SK-MEL-5 (cell line): ENCODE measurements around a stretch of chr2.

RAMPAGE:
- cytosol, long total RNA, result no peak
- long total RNA, result no peak
- nucleus, long total RNA, result no peak
These were observed 20.7 kb downstream of the RND3 start for GRCh38 chr2:150466639-150467295.

DNA sequence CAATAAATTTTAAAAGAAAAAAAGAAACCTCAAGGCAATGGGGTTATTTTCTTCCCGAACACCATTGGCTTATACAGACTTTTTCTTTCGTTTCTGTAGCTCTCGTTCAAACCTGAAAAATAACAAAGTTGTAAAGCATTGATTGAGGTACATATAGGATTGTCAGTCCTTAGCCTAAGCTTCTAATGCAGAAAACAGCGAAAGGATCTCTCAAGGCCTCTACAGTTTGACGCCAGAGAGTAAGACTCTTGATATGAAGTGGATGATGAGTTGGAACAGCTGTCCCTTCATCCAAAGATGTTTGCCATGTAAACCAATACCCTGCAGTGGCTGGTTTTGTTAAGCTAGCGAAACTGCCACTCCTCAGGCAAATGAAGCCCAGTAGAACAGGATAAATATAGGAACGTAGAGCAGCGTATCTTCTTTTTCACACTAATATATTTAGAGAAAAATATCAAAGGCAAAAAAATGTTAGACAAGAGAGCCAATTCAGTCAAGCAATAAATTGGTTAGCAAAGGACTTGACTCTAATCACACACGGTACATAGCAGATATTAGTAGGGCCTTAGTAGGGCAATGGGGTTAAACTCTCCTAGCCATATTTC lies 490 bp downstream of the NEB start:
RAMPAGE:
- cytosol, long total RNA, result no peak
- long total RNA, result no peak
- nucleus, long total RNA, result no peak

GRCh38 chr2:151927844-151928189 lies 99.6 kb upstream of the ARL5A start:
RAMPAGE:
- cytosol, long total RNA, result no peak
- long total RNA, result no peak
- nucleus, long total RNA, result no peak

DNA sequence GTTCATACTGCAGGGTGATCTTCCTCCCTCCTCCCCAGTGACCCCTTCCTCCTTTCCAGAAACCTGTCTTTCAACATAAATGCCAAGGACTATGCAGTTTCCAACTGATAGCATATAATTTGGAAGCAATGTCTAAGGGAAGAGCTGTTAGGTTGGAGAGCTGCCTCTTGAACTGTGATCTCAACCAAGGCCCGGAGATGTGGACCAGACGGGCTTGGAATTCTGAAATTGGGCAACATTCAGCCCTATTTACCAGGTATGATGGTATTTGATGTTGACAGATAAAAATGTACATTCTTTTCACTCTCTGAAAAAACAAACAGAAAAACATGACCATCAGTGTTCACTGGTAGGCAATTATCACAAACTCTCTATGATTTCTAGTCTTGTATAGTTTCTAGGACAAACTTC lies 7.6 kb downstream of the FMNL2 start:
RAMPAGE:
- cytosol, long total RNA, result no peak
- long total RNA, result no peak
- nucleus, long total RNA, result no peak

RAMPAGE:
- cytosol, long total RNA, result no peak
- long total RNA, result no peak
- nucleus, long total RNA, result no peak
These were observed 144.0 kb downstream of the PRPF40A start for GRCh38 chr2:152573129-152573878.

DNA sequence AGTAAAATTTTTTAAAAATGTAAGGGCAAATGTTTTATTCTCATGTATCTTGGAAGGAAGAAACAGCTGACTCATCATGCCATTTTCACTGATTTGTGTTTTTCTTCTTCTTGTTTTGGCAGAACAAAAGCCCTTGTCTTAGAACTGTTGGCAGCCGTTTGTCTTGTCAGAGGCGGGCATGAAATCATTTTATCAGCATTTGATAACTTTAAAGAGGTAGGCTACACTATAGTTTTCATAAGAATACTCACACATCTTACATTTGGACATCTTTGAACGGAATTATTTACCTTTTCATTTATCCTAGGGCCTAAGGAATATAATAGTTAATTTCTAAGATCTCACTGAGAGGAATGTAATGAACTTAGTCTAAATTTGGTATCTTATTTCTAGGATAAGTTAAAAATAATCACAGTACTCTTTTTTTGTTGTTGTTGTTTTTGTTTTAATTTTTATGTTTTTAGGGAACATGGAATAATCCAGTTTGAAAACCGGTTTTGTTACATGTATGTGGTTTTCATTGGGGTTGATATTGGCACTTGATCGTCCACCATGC lies 136.3 kb downstream of the PRPF40A start:
RAMPAGE:
- cytosol, long total RNA, result no peak
- long total RNA, result no peak
- nucleus, long total RNA, result no peak

GRCh38 chr2:152635820-152636615 lies 81.2 kb downstream of the PRPF40A start:
RAMPAGE:
- cytosol, long total RNA, result no peak
- long total RNA, result no peak
- nucleus, long total RNA, result no peak

GRCh38 chr2:152644193-152644965 lies 72.9 kb downstream of the PRPF40A start:
RAMPAGE:
- cytosol, long total RNA, result no peak
- long total RNA, result no peak
- nucleus, long total RNA, result no peak

RAMPAGE:
- cytosol, long total RNA, result no peak
- long total RNA, result no peak
- nucleus, long total RNA, result no peak
These were observed 759 bp downstream of the ARL6IP6 start for GRCh38 chr2:152719272-152719485.

DNA sequence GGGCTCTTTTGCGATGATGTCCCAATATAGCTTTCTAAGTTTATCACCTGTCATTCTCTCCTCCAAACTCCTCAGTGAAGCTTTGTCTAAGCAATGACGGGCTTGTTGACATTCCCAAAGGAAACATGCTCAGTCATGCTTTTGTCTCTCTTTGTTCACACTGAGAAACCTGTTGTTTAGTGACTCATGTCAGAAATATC lies 341.2 kb downstream of the ARL6IP6 start:
RAMPAGE:
- cytosol, long total RNA, result no peak
- long total RNA, result no peak
- nucleus, long total RNA, result no peak

DNA sequence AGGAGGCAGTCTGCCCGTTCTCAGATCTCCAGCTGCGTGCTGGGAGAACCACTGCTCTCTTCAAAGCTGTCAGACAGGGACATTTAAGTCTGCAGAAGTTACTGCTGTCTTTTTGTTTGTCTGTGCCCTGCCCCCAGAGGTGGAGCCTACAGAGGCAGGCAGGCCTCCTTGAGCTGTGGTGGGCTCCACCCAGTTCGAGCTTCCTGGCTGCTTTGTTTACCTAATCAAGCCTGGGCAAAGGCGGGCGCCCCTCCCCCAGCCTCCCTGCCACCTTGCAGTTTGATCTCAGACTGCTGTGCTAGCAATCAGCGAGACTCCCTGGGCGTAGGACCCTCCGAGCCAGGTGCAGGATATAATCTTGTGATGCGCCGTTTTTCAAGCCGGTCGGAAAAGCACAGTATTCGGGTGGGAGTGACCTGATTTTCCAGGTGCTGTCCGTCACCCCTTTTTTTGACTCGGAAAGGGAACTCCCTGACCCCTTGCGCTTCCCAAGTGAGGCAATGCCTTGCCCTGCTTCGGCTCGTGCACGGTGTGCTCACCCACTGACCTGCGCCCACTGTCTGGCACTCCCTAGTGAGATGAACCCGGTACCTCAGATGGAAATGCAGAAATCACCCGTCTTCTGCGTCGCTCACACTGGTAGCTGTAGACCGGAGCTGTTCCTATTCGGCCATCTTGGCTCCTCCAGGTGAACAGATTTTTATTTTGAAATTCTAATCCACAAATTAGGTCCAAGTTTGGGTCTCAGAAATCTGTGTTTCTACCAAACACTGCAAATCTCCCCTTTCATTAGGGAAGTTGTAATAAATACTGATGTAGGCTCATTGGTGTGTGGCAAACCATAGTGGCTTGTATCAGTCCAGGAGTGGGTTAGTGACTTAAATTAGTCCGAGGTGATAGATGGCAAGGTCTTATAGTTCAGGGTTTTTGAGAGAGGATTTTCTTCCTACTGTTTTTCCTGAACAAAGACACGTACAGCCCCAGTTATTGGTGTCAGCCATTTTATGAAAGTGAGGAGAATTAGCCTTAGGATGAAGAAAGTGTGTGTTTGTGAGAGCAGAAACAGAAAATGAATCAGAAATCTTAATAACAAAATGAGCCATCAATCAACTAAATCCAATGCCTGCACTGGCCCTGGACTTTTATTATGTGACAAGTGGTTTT lies 74.9 kb downstream of the RPRM start:
RAMPAGE:
- cytosol, long total RNA, result no peak
- long total RNA, result no peak
- nucleus, long total RNA, result no peak

DNA sequence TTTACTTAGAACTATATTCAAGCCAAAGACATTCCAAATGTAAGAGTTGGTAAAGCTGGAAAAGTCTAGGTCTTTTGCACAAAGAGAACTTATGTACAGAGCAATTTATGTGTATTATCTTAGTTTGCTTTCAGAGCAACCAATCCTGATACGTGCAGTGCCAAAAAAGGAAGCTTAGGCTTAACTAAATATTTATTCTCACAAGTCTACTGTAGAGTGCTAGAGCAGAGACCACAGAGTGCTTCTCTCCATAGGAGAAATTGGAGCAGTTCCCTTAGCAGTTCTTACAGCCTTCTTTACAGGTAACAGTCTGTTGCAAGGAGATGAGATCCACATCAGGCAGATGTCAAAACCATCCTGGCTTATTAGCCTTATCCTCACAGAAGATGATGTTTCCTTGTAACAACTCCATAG lies 250.8 kb upstream of the KCNJ3 start:
RAMPAGE:
- cytosol, long total RNA, result no peak
- long total RNA, result no peak
- nucleus, long total RNA, result no peak

RAMPAGE:
- cytosol, long total RNA, result no peak
- long total RNA, result no peak
- nucleus, long total RNA, result no peak
These were observed 532.6 kb downstream of the KCNJ3 start for GRCh38 chr2:155231064-155231508.

RAMPAGE:
- cytosol, long total RNA, result no peak
- long total RNA, result no peak
- nucleus, long total RNA, result no peak
These were observed 366.8 kb downstream of the NR4A2 start for GRCh38 chr2:155965384-155966545.

DNA sequence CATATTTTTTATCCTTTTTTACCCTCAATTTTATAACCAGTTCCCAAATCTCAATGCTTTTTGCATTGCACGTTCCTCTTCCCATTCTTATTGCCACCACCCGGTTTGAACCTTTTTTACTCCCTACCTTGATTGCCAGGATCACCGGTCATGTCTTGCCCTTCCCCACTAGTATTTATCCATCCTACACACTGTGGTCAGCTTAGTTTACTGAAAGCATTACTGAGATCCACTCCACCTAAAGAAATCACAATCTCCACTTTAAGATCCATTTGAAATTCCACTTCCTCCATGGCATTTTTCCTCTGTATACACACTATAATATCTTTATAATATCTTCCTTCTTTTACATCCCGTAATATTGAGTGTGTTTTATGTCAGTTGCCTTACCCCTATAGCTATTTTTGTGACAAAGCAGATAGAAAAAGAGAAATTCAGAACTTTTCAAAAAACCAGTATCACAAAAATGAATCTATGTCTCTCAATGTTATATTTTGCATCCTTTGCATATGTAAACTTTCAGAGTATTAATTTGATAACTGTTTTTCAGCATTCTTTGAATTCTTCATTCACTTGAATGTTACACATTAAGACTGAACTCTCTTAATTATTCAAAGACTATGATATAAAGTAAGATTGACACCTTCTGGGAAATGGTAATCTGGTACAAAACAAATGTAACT lies 318.8 kb downstream of the NR4A2 start:
RAMPAGE:
- cytosol, long total RNA, result no peak
- long total RNA, result no peak
- nucleus, long total RNA, result no peak

DNA sequence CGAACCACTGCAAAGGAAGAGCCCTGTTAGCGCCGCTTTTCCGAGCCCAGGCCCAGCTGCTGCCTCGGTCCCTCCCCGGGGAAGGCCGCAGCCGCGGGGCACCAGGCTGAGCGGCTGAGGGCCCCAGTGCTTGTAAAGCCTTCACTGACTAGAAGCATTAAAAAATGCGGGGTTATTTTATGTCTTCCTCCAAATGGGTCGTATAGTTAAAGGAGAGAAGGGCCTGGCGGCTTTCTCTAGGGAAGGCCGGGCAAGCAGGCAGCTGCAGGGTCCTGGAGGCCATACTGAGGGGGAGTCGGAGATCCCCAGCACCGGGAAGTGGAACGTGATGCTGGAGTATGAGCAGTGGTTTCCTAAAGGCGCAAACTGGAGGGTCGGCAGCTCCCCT lies 4.5 kb downstream of the NR4A2 start:
RAMPAGE:
- cytosol, long total RNA, result no peak
- long total RNA, result no peak
- nucleus, long total RNA, result no peak

GRCh38 chr2:156328635-156329494 lies 3.7 kb downstream of the NR4A2 start:
RAMPAGE:
- cytosol, long total RNA, result no peak
- long total RNA, result no peak
- nucleus, long total RNA, result no peak

DNA sequence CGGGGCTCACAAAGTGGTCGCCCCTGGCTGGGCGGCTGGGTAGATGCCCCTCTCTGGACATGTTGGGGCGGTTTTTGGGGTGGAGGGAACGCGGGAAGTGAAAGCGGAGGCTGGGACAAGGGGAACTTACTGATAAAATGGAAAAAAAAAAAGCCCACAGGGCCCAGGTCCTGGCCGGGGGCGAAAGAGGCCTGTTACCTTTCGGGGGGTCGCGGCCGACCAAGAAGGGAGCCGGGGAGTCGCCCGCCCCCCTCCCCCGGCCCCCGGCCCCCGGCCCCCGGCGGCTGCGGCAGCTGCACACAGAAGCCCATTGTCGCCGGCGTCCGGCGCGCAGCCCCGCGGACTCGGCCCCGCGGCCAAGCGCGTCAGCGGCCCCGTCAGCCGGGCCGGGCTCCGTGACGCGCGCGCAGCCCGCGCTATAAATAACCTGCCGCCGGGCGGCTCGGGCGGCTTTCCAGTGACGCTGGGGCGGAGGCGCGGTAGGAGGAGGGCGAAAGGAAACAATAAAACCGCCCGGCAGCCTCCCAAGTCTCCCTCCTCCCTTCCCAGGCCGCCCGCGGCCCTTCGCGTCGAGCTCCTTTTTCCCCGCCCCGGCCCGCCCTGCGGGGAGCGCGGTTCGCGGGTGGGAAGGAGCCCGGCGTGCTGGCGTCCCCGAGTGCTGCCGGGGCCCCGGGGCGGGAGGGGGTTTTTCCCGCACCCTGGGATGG lies 9.7 kb upstream of the NR4A2 start:
RAMPAGE:
- cytosol, long total RNA, result no peak
- long total RNA, result no peak
- nucleus, long total RNA, result no peak

DNA sequence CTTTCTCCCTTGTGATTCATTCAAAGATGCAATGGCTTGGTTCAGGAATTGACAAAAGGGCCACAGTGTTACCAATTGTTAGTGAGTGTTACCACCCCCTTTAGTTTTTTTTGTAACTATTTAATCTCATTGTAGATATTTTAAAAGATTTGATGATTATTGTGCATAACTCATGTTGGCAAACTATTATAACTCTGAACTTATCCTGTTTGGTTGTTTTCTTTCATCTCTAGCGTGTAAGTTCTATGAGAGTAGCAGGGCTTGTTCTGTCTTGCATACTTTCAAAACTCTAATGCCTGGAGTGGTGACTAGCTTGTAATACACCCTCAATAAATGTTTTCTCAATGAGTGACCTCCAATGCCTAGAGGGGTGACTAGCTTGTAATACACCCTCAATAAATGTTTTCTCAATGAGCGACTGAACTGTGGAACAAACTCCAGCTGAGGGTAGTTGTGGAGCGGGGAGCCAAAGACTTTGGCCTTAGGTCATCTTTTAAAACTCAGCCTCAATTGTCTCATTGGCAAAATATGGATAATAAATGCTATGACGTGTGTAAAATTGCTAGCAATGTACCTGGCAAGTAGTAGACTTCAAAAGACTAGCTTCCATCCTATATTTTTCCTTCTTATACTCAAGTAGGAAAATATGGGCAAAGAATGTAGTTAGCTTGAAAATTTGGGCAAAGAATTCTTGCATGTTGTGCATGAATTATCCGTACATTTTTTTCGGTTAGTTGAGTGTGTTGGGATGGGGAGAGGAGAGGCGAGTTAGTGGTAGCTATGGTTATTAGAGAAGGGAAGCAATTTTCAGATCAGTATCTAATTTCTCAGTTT lies 1.8 kb downstream of the GPD2 start:
RAMPAGE:
- cytosol, long total RNA, result no peak
- long total RNA, result no peak
- nucleus, long total RNA, result no peak

GRCh38 chr2:157052939-157053307 lies 204.6 kb upstream of the GALNT5 start:
RAMPAGE:
- cytosol, long total RNA, result no peak
- long total RNA, result no peak
- nucleus, long total RNA, result no peak